T47D (cell line): ENCODE measurements around a stretch of chr15.

DNA sequence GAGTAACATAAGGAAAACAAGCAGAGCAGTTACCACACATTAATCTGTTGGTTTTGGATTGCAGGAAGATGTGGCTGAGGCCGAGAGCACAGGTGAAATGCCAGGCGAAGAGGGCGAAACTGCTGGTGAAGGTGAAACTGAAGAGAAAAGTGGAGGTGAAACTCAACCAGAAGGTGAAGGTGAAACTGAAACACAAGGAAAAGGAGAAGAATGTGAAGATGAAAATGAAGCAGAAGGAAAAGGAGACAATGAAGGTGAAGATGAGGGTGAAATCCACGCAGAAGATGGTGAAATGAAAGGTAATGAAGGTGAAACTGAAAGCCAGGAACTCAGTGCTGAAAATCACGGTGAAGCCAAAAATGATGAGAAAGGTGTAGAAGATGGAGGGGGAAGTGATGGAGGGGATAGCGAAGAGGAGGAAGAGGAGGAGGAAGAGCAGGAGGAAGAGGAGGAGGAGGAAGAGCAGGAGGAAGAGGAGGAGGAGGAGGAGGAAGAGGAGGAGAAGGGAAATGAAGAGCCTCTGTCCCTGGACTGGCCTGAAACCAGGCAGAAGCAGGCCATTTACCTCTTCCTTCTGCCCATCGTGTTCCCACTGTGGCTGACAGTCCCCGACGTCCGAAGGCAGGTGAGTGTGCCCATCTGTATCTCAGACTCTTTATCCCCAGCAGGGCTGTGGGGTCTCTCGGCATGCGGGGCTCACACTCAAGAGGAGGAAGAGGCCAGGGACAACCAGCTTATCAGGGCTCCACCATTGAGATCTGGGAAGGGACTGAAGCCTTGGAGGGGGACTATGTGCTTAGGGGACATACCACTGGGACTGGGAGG lies 28.8 kb downstream of the SLC24A1 start:
- RRBS = no CpG with 5 or more reads among the region's 12 CpGs

GRCh38 chr15:65690335-65691551 lies 69.0 kb downstream of the SLC24A1 start:
- RRBS = no CpG with 5 or more reads among the region's 9 CpGs

DNA sequence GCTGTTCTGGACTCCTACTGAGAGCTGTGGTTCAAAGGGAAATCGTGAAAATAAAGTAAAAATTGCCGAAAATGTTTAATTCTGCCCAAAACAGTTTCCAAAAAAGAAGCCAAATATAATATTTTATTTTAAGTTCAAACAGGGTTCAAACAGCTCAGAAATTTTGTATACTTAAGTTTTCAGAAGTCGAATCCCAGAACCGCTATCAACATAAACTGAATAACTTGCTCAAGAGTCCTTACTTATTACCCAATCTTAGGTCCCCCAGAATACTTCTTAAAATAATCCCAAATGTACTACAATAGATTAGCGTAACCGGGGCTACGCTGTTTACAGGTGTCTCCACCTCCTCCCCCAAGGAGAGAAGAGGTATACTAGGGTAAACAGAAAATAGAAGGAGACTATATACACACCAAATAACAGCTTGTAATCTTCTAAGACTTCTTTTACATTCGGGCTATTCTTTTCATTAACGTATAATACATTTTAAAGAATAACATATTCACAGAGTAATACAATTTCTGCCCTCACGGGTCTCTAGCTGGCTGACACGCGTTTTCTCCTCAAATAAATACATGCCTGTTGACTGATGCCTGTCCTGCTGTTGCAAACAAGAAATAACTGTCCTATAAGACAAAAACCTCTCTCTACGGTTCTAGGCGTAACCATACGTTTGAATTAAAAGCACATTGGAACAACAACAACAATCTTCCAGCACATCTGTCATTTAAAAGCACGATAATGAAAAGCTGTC lies 1.3 kb downstream of the DENND4A start:
- RRBS = no CpG with 5 or more reads among the region's 16 CpGs

DNA sequence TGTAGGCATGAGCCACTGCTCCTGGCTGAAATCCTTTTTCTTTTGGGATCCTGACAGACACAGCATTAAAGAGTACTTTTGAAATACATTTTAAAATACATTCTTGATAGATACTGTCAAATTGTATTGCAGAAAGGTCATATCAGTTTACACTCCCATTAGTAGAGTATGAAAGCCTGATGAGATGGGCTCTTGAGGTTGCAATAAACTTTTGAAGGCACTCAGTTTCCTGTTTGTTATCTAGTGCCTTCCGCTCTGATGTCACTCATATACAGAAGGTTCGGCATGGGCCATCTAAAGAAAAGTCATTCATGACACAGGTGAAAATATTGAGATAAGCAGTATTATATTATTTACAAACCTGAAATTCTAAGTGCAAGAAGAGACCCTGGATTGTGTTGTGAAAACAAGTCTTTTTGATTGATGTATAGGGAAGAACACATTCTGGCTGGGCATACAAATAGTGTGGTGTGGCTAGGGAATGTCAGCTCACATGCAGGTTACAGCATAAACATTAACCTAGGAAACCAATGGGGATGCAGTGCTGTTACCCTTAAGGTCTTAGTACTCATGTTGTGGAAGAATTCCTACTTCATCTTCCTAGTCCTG lies 36.5 kb upstream of the DENND4A start:
- RRBS = no CpG with 5 or more reads among the region's 2 CpGs

- RRBS = no CpG with 5 or more reads among the region's 5 CpGs
Observed at GRCh38 chr15:65833701-65834408, 35.4 kb upstream of the RAB11A start.

DNA sequence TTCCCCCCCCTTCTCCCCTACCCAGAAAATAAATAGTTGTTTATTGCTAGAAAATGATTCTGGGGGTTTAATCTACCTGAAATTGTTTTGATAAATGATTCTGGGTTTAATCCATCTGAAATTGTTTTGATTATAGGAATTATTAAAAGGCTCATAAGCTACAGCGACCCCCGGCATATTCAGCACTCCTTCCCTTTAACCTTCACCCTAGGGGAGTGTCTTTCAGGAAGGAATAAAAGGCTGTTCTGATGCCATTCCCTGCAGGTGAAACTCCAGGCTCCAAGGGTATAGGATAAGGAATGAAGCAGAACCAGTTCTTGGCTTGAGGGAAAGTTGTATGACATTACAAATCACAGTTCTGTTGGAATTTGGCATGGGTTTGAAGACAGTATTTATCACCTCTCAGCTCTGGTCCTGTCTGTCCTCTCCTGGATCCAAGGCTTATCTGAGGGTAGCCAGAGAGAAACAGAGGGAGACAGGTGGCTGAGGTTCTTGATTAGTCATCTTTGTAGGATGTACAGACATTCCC lies 37.0 kb downstream of the RAB11A start:
- RRBS = no CpG with 5 or more reads among the region's 2 CpGs

- RRBS = no CpG with 5 or more reads among the region's 13 CpGs
Observed at GRCh38 chr15:65916549-65917106, 47.3 kb downstream of the RAB11A start.

DNA sequence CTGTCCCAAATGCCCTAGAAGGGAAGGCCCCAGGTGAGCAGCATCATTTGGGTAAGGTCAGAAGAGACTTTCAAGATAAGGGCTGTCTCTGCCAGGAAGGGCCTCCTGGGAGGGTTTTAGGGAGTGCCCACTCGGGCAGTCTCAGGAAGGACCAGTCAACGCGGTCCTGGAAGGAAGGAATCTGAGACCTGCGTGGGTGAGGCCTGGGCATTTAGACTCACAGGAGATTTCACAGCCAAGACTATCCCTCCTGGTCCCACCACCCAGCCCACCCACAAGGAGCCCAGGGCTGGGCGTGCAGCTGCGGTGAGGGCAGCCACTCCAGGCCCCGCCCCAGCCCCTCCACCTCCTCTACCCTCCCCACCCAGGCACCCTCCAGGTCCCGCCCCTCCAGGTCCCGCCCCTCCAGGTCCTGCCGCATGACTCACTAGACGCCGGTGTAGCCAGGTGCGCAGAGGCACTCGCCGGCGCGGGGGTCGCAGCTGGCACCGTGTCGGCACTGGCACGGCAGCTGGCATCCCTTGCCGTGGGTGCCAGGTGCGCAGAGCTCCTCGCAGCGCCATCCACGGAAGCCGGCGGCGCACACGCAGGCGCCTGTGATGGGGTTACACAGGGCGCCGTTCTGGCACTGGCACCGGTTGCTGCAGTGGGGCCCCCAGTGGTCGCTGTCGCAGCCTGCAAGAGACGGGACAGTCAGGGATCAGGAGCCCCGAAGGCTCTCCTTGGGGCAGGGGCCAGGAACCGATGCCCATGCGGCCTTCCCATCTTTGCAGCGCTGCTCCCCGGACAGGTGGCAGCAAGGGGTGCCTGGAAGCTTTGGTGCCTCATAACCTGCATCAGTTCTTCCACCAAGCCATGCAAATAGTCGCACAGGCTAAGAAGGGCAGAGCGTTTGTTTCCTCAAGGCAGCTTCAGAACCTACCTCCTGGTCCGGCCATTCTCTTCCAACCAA lies 112.8 kb downstream of the RAB11A start:
- RRBS = 41% methylated on average over 21 of the region's 45 CpGs

DNA sequence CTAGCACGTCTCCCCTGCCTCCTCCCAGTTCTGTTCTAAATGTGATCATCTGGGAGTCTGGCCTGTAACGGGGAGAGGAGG lies 839 bp downstream of the MAP2K1 start:
- RRBS = no CpG with 5 or more reads among the region's 2 CpGs

DNA sequence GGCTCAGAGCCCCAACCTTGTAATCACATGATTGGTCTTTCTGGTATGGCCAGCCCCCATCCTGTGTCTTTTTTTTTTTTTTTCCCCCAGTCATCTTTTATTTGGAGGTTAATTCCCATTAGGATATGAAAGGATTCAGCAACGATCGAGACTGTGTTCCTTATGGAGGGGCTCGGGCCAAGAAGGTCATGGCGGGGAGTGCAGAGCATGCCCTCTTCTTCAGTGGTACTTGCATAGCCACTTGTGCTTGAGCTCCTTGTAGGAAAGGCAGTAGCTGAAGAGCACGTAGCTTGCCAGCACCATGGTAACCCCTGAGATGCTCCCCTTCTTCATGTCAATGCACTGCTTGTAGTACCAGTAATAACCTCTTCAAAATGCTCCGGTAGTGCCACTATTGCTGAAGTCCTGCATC lies 28.0 kb downstream of the MAP2K1 start:
- RRBS = no CpG with 5 or more reads among the region's 6 CpGs

GRCh38 chr15:66470524-66471043 lies 27.0 kb downstream of the SNAPC5 start:
- RRBS = no CpG with 5 or more reads among the region's 5 CpGs

GRCh38 chr15:66580572-66581274 lies 14.9 kb upstream of the LCTL start:
- RRBS = no CpG with 5 or more reads among the region's 7 CpGs

DNA sequence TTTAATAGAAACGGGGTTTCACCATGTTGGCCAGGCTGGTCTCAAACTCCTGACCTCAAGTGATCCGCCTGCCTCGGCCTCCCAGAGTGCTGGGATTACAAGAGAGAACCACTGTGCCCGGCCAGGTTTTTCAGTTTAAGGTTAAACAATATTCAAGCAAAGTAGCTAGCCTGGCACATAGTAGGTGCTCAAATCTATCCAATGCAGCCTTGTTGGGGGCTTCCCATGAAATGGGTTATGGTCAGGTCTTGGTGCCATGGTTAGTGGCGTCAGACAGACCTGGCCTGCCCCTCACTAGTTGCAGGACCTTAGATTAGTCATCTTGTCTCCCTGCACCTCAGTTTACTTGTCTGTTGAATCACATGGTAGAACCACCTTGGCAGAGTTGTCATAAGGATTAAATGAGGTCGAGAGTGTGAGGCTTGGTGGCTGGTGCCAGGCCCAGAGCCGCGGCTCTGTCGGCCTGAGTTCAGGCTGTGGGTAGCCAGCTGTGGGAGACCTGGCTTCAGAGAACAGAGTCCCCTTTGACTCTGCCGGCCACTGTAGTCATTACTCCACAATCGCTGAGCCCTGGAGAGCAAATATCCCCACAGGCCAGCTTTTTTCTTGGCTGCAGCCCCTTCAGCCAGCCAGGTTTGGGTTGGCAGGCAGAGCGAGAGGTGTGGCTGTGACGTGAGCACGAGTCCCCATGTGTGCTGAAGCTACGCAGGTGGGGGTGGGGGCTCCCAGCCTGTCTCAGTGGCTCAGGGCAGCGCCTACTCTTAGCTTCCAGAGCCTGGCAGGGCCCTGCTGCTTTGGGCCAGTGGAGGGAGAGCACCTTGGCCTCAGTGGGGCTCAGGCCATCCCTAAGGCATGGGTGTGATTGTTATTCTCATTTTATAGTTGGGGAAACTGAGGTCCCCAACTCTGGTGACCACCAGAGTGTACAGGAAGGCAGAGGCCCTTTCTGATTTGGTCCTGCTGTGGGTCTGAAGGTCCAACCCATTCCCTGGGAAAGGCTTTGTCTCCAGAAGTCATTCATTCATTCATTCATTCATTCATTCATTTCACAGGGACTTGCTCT lies 45.4 kb upstream of the LCTL start:
- RRBS = no CpG with 5 or more reads among the region's 16 CpGs

- RRBS = no CpG with 5 or more reads among the region's 6 CpGs
Observed at GRCh38 chr15:66650284-66650950, 51.6 kb upstream of the SMAD6 start.

GRCh38 chr15:66657463-66657855 lies 44.6 kb upstream of the SMAD6 start:
- RRBS = no CpG with 5 or more reads among the region's 4 CpGs

GRCh38 chr15:66673192-66674039 lies 28.6 kb upstream of the SMAD6 start:
- RRBS = 3% methylated on average over 3 of the region's 23 CpGs

DNA sequence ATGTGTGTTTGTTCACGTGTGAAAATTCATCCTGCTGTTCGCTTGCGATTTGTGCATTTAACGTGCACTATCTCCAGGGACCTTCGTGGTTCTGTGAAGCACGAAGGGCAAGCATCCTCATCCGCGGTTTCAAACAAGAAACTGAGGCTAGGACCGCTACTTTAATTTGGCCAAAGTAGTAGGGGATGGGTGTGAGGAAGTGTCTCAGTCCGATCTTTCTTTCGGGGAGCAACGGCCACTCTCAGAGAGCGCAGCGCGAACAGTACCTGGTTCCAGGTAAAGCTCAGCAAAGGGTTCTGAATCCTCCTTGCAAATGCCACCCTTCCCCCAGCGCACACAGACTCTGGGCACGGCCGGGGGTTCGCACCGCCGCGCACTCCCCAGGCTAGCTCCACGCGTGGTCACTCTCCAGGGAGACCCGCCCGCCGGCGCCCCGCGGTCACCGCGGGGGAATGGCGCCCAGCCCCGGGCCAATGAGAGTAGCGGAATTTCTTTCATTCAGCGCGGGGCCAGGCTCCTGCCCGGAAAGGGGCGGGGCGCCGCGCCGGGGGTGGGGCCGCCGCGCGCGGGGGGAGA lies 1.4 kb upstream of the SMAD6 start:
- RRBS = 1% methylated on average over 27 of the region's 48 CpGs

DNA sequence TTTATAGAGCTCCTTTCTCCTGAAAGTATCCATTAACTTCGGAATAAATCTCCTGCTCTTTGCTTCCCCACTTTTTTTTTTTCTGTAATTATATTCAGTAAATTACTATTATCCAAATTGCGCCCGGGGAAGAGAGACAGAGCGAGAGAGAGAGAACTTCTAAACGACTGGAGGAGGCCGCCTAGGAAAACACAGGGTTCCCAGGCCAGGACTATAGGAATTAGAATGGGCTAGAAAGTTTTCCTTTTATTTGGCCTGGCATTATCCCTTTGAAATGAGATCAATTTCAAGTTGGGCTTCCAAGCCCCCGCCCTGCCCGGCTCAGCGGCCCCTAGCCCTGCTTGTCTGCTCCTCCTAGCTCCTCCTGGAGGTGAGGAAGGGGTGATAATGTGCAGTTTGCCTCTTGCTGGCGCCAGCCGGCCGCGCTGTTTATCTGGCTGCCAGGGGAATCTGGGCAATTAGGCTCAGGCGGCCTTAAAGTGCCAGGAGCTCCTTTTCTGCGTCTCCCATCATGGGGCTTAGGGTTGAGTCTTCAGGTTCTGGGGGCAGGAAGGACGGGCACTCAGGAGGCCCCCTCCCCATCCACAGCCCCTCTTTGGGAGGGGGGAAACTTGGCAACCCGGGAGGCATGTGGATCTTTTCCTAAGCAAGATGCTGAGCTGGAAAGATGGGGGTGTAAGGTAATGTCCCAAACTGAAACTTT lies 5.3 kb downstream of the SMAD6 start:
- RRBS = 2% methylated on average over 4 of the region's 17 CpGs

DNA sequence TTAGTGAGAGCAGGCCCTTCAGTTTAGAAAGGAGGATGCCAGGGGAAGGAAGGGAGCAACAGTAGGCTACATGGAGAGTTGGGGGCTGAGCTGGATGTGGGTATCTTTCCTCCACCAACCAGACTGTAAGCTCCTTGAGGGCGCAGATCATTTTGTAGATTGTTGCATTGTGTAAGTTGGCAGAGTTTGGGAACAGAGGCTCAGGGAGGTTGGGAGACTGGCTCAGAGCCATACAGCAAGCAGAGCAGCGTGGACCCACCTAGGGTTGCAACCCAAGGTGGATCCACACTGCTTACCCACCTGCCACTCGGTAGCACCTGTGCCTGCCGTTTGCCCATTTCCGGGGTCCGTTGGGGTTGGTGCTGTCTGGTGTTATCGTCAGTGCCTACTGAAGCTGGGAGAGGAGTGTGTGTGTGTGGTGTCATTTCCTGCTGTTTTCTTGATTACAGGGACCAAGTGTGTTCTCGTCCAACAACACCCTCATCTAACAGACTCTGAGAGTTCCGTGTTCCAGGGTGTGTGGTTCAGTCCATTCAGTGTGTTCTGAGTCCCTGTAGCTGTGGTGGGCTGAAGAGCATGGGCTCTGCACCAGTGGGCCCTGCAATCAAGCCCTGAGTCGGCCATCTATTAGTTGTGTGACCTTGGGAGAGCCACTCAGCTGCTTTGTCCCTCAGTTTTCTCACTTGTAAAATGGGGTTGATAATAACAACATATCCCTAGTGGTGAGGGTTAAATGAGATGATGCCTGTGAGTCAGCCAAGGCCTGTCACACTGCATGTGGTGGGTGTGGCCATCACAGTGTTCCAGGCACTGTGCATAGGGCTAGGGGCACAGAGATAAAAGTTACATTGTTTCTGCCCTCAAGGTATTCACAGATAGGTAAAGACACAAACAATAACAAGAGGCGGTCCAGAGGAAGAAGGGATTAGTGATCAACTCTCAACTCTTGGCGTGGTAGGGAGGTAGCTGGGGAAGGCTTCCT lies 19.2 kb downstream of the SMAD6 start:
- RRBS = no CpG with 5 or more reads among the region's 12 CpGs

- RRBS = no CpG with 5 or more reads among the region's 30 CpGs
Observed at GRCh38 chr15:66729244-66730047, 27.4 kb downstream of the SMAD6 start.